A375 (cell line): ENCODE results near the genes ACE2, CA5B and SYAP1.

- RAMPAGE, long total RNA = no peak
Observed at GRCh38 chrX:13791471-13792091, 25.3 kb downstream of the GPM6B start.

- RAMPAGE, long total RNA = no peak
Observed at GRCh38 chrX:13804100-13804611, 12.7 kb downstream of the GPM6B start.

GRCh38 chrX:14140203-14140556 is 110.5 kb upstream of the GEMIN8 start:
- RAMPAGE, long total RNA = no peak

GRCh38 chrX:15335963-15336485 is 701 bp upstream of the PIGA start:
- RAMPAGE, long total RNA = no peak

DNA sequence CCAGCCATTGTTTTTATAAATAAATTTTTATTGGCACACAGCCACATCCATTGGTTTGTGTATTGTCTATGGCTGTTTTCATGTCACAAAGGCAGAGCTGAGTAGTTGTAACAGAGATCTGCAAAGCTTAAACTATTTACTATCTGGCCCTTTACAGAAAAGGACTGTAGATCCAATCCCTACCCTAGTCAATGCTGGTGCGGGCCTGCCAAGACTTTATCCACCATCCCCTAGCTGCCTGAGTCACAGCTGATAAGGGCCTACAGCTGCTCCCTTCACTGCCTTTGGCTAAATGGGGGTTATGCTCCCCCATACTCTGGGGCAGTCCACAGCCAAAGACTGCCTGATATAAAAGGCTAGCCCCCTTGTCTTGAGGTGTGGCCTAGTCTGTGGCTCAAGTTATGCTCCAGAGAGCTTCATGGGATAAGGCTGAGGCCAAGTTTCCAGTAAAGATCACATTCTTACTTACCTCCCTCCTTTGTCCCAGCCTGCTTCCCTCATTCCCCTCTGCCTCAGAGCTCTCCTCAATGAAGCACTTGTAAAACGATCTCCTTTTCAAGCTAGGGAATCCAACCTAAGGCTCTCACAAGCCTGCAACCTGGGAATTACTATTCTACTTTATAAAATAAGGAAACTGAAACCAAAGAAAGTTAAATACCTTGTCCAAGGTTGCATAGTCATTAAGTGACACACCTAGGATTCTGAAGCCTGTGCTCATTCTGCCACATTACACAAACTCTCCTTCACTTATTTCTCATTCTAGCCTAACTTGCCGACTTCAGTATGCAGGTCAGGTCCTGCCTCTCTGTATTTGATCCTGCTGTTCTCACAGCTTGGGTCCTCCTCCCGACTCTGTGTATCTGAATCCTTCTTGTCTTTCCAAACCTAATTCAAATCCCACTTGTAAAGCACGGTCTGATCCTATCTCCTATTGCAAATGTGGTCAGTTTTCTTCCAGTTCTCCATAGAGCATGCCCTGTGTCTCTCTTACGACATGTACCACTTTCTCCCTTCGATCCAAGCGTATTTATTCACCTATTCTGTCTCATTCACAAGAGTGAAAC is 20.6 kb downstream of the ACE2 start:
- RAMPAGE, long total RNA = no peak

GRCh38 chrX:15600641-15601320 is at the start of gene ACE2:
Gene ACE2, minus strand, starts transcription at chrX:15600960.
- RAMPAGE, long total RNA = no peak

DNA sequence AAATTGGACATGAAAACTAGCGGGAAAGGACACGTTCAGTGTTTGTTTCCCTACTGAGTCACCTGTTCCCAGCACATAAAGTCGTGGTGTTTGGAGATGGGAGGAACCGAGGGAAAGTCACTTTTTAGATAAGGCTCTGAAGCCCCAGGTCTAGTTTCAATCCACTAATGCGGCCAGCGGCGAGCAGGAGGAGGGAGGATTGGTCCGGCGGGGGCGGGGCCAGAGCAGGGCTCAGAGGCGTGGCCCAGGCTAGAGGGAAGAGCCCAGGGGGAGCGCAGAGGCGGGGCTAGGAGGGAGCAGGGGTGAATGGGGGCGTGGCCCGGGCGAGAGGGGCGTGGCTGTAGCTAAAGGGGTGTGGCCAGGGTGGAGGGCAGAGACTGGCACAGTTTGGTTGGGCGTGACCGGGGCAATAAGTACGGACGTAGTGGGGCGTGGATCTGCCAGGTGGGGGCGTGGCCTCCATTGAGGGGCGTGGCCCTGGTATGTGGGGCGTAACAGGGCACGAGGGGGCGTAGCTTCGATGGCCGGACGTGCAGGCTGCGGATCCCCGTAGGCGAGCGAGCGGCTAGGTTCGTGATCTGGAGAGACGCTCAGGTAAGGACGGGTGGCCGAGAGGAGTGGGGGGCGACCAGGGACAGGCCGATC is at the start of gene CA5B:
Gene CA5B, plus strand, starts transcription at position 512 of the 645 bp plus-strand sequence.
- RAMPAGE, long total RNA = no peak

- RAMPAGE, long total RNA = no peak
Observed at GRCh38 chrX:15749734-15750326, 11.8 kb downstream of the CA5B start.

GRCh38 chrX:15789890-15790302 is 388 bp upstream of the ZRSR2 start:
- RAMPAGE, long total RNA = no peak

DNA sequence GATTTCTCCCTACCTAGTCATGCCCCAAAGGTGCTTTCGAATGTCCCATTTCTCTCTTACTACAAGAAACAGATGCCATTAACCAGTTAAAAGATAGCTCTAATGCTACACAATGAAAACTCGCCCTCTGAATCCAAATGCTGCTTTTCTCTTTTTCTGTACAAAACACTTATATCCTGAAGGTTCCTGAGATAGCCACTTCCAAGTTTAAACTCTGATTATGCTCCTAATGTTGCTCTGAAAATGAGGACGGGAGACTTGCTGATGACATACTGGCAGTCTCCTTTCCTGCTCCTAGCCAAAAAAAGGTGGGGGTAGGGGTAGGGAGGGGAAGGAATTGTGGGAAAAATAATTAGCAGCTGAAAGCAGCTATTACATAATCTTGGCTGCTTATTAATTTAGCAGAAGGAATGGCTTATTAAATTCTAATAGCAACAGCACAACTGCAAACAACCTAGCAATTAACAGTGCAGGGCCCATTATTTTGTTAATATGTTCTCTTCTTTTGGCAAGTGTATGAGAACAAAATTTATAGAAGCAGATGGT is 1.9 kb upstream of the AP1S2 start:
- RAMPAGE, long total RNA = no peak

GRCh38 chrX:16528471-16528855 is 121.5 kb upstream of the S100G start:
- RAMPAGE, long total RNA = no peak

- RAMPAGE, long total RNA = start-site peak on the plus strand at chrX:16719633-16719674, 327 and 146 reads in 2 replicates
Observed at GRCh38 chrX:16719048-16720435, at the start of gene SYAP1. Gene SYAP1, plus strand, starts transcription at chrX:16719612.

DNA sequence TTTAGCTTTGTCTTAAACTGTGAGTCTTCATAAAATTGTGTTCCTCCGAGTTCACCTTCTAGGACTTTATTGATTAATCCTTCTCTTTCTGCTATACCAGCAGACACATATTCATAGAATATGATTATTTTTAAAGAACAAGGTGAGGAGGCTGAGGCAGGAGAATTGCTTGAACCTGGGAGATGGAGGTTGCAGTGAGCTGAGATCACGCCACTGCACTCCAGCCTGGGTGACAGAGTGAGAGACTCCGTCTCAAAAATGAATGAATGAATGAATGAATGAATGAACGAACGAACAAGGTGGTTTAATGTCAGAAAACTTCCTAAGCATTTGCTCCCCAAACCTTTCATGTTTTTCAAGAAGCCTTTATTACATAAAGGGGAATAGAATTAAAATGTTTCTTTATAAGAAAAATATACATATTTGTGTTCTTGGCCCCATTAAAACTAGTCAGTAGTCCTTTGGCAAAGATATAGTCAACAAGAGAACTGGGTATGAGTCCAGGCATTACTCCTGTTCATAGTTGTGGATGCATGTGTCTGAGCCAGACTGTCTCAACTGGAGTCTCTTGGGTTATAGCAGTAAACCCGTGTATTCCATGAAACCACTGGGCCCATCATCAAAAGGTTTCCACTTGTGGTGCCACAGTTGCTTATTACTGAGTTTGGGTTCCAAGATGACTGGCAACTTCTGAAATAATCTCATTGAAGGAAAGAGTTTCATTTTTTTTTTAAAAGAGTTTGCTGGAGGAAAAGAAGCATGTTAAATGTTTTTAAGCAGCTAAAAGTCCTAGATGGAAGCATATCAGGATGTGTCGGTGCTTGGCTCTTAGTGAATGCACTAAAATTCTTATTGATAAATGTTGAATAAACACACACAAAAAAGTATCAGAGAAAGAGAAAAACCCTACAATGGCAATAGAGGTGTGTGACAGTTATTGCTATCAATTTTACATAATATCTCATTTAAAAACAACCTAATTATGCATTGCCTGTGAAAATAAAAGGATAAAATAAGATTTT is 24.5 kb upstream of the TXLNG start:
- RAMPAGE, long total RNA = no peak

DNA sequence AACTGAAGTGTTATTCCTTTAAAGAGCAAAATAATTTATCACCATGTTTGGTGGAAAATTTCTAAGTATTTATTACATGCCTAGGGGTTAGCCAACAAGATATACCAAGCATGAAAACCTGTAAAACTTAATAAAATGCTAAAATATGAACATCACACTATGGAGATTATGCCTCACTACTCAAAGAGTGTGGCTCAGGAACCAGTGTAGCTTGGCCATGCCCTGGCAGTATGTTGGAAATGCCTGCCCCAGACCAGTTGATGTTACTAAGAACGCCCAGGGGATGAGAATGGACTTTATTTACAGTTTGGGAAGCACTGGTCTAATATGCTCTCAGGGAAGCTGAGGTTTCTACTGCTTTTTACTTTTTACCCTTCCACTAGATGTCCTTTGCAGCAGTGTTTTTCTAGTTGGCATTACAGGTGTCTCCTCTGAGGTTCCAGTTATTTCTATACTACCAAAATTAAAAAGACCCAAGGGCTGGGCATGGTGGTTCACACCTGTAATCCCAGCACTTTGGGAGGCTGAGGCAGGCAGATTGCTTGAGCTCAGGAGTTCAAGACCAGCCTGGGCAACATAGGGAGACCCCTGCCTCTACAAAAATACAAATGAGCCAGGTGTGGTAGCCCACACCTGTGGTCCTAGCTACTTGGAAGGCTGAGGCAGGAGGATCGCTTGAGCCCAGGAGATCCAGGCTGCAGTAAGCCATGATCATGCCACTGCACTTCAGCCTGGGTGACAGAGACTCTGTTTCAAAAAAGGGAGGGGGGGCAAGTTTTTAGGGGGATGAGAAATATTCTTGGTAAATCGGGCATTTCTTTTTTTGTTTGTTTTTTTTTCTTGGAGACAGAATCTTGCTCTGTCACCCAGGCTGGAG is 23.5 kb upstream of the TXLNG start:
- RAMPAGE, long total RNA = no peak

GRCh38 chrX:17109098-17109494 is 162.6 kb downstream of the REPS2 start:
- RAMPAGE, long total RNA = no peak

GRCh38 chrX:17152175-17152907 is 205.9 kb downstream of the REPS2 start:
- RAMPAGE, long total RNA = no peak

- RAMPAGE, long total RNA = no peak
Observed at GRCh38 chrX:17379674-17380264, 4.8 kb downstream of the NHS start.

DNA sequence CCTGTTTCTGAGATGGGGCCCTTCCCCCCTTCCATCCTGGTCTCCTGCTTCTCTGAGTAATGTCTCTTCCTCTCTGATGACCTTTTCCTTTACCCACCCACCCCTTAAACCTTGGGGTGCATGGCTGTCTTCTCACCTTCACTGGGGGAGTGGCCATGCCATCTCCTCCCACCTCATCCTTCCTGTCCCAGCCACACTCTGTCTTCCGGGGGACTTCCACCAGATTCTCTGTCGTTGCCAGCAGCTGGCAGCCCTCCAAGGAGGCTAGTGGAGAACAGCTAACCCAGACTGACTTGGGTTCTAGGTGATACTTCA is 83.2 kb upstream of the SCML1 start:
- RAMPAGE, long total RNA = no peak

- RAMPAGE, long total RNA = no peak
Observed at GRCh38 chrX:17736747-17737389, 425 bp upstream of the SCML1 start.

- RAMPAGE, long total RNA = no peak
Observed at GRCh38 chrX:17741107-17741843, 4.0 kb downstream of the SCML1 start.